Umbilical cord (tissue), 2 donors: ENCODE data around the genes ASGR1, DLG4, DVL2 and CTDNEP1.

- RAMPAGE, long total RNA, result no peak
These were observed 55.5 kb upstream of the ALOX12 start for GRCh38 chr17:6940314-6940828.

- RAMPAGE, long total RNA, result no peak
These were observed 3.0 kb upstream of the BCL6B start for GRCh38 chr17:7019742-7020419.

DNA sequence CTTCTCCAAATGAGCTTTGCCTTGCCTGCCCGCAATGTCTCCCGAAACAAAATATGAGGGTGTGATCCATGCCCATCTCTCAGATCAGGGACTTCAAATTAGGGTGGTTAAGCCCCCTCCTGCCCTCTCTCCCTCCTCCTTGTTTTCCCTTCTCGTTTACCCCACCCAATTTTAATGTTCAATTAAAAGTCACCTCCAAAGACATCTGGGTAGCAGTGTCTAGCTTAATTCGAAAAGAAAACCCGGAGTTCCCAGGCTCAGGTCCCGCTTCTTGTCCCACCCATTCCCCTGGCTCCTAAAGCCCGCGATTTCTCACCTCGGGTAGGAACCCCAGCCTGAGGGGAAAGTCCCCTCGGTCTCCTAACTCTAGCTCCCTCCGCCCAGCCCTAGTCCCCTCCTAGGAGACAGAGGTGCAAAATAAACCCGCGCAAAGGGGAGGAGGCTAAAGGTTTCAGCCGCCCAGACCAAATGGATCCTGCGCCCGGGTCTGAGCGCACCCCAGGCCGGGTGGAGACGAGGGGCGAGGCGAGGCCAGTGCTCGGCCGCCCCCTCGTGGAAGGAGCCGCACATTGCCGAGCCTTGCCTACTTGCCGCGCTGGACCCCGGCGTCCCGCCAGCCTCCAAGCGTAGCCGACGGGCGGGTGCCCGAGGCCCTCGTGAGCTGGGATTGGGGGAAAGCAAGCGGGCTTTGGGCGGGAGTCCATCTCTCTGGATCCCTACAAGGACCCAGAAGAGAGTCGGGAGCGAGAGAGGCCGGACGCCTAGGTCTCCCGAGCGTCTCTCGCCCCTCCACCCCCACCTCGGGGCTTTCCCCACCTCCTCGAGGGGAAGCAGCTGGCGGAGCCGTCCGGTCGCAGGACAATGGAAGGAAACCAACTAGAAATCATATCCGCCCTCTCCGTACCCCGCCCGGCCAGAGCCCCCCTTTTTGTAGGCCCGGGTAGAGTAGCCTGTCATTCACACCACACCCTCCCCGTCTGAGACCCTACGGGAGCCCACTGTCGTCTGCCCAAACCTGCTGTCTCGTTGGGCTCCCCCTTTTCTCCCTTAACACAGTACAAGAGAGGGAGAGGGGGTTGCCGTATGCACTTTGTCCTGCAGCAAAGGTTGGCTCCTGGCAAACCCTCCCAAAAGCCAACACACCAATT, 872 bp upstream of the BCL6B start:
- RAMPAGE, long total RNA, result no peak

DNA sequence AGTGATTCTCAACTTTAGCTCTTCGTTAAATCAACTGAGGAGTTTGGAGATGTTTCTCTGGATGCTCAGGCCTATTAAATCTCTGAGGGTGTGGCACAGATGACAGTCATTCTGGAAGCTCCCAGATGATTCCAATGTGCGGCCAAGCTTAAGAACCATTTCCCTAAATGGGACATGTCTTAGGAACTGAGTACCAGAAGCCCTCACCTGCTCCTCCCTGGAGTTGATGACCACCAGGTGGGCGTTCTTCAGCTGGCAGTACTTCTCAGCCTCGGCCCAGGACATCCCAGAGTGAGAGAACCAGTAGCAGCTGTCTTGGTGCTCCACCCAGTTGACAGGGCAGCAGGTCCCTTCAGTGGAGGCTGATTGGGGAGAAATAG, 4.5 kb downstream of the CLEC10A start:
- RAMPAGE, long total RNA, result no peak

GRCh38 chr17:7112710-7113188, 1.9 kb downstream of the ASGR2 start:
- RAMPAGE, long total RNA, result no peak

DNA sequence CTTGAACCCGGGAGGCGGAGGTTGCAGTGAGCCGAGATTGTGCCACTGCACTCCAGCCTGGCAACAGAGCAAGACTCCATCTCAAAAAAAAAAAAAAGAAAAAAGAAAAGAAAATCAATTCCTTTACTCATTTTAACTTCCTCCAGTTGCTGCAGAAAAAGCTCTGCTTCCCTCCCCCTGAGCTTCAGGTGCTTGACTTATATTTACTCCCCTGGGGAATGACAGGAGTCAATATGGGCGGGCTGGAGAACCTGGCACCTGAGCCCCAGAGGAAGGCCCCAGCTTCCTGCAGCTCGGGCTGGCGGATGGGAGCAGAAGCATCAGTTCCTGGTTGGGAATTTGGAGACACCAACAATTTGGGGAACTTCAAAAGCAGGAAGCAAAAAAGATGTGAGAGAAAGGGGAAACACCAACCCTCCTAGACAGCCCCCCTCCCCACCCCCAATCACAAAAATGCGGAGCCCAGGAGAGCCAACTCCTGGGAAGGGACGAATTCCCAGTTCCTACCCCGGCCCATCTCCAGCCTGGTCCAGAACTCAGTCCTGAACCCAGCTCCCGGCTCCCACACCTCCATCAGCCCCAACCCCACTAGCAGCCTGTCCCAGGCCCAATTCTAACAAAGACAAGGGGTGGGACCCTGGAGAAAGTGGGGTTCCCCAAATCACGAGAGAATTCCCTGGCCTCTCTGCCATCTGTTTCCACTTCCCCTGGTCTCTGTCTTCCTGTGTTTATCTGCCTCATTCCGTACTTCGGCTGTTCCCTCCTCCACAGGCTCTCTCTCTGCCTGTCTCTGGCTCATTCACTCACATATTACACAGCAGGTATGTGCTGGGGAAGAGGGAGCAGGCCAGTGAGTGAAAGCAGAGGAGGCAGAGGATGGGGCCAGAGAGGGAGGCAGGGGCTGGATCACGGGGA, 16.1 kb upstream of the ASGR2 start:
- RAMPAGE, long total RNA, result no peak

DNA sequence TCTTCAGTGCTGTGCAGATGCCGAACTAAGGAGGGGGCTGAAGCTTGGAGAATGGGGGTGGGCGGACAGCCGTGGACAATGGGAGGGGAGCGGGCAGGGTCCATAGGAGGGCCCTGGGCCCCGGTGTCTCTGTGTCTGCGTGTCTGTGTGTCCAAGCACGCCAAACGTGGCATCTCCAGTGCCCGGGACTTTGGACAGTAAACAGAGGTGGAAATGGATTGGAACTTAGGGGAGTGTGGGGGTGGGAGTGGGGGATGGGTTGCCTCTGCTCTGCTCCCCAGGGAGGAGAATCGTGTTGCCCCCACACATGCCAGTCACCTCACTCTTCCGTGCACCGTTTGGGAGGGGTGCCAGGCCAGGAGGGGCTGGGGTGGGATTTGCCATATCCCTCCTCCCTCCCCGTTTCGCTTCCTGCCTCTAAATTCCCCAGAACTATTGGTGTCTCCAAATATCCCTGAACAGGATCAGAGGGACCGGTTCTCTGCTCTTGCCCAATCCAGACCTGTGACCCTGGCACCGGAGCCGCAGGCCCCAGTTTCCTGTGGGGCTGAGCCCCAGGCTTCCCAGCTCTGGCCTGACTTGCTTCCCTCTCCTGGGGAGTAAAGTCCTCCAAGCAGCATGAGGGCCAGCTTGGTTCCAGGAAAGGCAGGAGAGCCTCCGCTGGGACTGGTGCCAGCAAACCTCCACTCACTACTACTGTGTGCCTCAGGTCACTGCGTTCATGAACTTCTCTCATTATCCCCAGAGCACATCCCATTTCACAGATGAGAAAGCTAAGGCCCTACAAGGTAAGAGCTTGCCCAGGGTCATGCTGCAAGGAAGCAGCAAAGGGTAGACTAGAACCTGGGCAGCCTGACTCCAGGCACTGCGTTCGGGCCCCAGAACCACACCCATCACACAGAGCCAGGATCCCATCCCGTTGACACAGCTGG, at the start of gene ASGR1:
ASGR1 (minus strand) TSS at position 149 of the 932 bp plus-strand sequence.
- RAMPAGE, long total RNA, result no peak

DNA sequence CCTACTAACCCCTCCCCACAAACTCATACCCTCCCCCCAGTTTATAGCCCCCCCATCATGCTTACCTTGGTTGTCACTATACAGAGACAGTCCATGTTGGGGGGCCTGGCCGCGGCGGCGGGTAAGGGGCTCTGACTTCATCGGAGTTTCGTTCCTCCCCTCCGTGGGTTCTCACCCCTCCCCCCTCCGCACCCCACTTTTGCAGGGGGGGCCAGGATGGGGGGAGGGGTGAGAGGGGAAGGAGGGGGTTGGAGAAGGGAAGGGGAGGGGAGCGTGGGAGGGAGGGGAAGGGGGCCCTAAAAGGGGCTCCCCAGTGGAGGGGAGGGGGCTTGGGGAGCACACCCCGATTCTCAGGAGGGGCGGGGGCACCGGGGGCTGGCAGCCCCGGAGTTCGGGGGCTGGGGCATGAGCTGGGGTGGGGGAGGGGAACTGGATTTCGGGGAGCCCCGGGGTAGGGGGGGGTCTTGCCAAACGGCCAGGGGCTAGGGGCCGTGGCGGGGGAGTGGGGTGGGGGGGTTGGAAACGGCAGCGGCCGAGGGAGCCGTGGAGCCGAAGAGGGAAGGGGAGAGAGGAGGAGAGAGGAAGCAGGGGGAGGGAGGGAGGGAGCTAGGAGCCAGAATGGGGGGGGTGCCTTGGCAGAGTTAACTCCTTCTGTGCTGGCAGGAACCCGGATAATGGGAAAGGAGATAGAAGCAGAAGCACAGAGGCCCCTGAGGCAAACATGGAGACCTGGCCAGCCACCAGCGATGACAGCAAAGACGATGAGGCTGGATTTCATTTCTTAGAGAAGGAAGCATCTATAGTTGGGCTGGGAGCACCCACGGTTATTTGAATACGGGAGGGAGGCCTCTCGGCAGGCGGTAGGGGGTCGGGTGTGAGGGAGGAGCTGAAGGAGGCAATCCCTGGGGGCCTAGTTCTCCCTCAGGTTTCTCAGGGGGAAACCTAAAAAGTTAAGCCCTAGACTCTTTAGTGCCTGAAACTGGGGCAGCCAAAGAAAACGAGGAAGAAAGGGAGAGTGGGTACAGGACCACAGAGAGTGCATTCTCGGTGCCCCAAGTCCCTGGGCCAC, at the start of gene DLG4:
DLG4 (minus strand) TSS at position 575 of the 1,069 bp plus-strand sequence.
- RAMPAGE, long total RNA, result no peak

DNA sequence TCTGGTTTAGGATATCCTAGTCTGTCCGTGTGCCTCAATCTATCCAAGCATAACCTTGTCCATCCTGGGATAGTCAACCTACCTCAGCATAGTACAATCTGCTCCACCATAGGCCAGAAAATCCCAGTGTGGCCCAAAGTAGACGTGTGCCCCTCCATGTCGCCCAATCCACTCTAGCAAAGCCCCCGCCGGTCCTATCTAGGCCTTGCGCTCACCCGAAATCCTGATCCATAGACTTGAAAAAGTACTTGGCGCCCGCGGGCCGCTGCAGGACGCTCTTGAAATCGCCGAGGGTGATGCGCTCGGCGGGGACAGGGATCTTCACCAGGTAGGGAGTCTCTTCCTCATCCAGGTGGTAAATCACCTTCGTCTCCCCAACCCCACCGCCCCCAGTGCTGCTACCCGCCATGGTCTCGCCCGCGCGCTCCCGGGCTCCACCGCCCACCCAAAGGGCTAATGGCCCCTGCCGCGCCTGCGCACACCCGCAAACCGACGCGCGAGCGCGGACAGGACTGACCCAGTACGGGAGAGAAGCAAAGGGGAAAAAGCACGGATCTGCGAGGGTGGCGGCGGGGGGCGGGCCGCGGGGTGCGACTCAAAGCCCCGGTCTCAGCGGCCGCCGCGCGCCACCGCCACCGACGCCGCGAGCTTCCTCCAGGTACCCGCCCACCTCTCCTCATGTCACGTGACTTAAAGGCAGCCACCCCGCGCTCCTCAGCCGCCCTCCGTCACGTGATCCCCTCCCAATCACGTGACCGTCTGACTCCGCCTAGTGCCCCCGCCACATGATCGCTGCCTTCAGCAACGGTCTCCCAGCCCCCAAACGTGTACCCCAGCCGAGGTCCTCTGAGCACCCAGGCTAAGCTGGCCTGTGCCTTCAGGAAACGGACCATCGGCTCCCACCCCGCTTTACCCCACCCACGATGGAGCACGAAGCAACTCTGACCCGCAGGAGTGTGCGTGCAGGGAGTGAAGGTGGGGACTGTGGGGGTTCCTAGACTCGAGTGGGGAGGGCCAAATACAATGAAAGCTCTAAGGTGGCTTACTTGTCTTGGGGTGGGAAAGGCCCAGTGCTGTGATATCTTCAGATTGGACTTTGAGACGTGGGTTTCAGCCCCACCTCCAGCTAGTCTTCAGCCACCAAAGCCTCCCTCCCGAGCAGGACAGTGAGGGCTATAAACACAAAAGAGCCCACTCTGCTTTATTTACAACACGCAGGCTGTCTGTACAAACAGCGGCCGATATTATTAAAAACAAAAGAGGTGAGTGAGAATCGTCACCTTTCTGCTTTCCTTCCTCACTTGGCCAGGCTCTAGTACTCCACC, at the start of gene DVL2:
DVL2 (minus strand) TSS at position 664 of the 1,325 bp plus-strand sequence.
- RAMPAGE, long total RNA, result start-site peak on the minus strand centred at position 392 of the sequence, 445 bp wide, 33 and 15 reads in 2 replicates

- RAMPAGE, long total RNA, result no peak
These were observed at the start of gene CTDNEP1 for GRCh38 chr17:7250900-7251853. TSS of gene CTDNEP1 (minus strand) at chr17:7251734.

- RAMPAGE, long total RNA, result no peak
These were observed 1.8 kb downstream of the CLDN7 start for GRCh38 chr17:7260490-7260773.

GRCh38 chr17:7290658-7290960, 3.8 kb downstream of the YBX2 start:
- RAMPAGE, long total RNA, result no peak

GRCh38 chr17:7356205-7356671, 1.3 kb downstream of the TMEM95 start:
- RAMPAGE, long total RNA, result no peak

DNA sequence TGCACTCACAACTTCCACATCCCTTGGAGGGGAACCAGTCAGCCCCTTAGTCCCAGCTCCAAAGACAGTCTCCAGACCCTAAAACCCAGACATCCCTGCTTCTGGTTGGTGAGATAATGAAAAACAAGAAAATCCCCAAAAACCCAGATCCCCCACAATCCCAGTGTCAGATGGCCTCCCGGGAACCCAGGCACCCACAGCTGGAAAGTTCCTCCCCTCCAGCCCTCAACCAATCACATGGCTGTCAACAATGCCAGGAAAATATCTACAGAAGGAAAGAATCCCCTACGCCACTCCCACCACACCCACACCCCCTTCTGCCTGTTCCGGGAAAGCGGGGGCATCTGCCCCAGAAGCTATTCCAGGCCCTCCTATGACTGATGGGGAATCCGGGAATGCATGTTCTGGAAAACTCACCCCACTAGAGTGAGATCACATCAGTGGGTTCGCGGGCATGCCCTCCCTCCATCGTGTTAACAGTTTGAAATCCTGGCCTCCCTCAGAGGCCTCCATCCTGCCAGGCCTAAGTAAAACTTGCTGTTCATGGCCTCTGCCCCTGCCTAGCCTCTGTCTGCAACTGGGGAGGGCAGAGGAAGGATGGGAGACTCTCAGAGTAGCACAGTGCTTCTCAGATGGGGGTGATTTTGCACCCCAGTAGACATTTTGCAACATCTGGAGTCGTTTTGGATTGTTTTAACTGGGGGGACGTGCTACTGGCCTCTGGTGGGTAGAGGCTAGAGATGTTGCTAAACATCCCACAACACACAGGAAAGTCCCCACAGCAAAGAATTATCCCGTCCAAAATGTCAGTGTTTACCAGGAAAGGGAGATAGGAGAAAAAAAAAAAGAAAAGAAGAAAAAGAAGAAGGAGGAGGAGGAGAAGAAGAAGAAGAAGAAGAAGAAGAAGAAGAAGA, 2.0 kb downstream of the TMEM95 start:
- RAMPAGE, long total RNA, result no peak

DNA sequence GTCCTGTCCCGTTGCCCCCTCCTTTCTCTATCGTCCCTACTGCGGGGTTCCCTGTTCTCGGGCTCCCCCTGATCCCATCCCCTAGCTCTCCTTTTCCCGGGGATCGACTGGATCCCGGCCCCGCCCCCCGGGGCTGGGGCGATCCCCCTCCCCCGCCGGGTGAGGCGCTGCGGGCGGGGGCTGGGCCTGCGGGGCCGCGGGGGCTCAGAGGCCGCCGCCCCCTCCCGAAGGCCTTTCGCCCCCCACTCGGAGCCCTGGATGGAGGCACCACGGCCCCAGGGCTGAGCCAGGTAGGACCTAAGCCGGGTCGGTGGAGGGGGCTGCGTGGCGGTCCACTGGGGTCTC, 1.4 kb upstream of the TMEM256 start:
- RAMPAGE, long total RNA, result no peak

DNA sequence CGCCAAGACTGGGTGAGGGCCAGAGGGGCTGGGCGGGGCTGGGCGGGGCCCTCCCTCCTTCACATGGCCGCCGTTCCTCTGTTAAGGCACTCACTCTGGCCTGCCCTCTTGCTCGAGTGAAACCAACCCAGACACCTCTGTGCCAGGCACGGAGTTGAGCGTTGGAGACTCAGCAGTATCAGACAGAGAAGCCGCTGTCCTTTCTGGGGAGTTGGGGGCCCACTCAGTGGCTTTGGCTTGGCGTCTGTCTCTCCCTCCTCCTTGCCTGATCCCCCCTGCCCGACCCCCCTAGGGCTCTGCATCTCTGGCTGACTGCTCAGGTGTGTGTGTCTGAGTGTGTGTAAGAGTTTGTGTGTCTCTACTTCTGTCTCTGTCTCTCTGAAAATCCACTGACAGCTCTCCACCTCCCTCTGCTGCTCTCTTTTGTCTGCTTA, 4.0 kb upstream of the SPEM1 start:
- RAMPAGE, long total RNA, result no peak

- RAMPAGE, long total RNA, result no peak
These were observed 1.6 kb upstream of the SOX15 start for GRCh38 chr17:7591419-7591997.

- RAMPAGE, long total RNA, result no peak
These were observed 17.8 kb downstream of the ATP1B2 start for GRCh38 chr17:7668490-7669040.

GRCh38 chr17:7674764-7675328, 12.4 kb downstream of the TP53 start:
- RAMPAGE, long total RNA, result no peak

- RAMPAGE, long total RNA, result no peak
These were observed 790 bp downstream of the TP53 start for GRCh38 chr17:7686362-7687037.